HL-60 (cell line): ENCODE results near the genes NAA16 and CCDC122.

DNA sequence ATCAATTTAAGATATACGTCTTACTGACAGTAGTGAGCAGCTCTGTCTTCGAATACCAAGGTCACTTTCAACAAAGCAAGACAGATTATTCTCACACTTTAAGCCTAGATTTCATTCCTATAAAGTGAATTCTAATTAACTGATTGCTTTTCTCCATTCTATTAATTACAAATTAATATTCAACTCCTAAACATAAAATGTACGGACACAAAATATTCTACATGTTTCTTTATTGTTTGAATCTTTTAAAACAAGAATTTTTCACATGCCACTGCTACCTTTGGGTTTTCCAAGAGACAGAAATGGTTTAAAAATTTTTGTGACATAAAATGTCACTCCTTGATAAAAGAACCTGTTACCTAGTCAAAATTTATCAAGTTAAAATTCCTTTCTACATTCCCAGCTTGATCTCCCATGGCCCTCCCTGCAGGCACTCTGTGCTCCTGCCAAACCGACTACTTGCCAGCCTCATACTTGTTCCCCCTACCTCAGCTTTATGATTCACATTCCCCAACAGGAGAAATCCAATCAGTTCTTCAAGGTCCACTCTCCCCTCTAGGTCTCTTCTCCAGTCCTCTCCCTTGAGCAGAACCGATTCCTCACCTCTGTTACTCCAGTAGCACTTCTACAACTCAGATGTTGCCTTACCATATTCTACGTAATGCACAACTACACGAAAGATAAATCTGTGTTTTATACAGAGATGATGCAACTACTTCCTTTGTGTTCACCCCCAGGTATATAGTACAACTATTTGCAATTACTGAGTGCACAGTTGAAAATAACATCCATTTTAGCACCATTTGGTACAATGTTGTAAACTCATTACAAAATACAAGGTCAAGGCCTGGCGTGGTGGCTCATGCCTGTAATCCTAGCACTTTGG is 3.2 kb upstream of the WBP4 start:
- RRBS: no CpG with 5 or more reads among the region's 8 CpGs

- RRBS: 1% methylated on average over 25 of the region's 107 CpGs
Observed at GRCh38 chr13:41310823-41312191, at the start of gene NAA16. NAA16 (plus strand) TSS chr13:41311267.

DNA sequence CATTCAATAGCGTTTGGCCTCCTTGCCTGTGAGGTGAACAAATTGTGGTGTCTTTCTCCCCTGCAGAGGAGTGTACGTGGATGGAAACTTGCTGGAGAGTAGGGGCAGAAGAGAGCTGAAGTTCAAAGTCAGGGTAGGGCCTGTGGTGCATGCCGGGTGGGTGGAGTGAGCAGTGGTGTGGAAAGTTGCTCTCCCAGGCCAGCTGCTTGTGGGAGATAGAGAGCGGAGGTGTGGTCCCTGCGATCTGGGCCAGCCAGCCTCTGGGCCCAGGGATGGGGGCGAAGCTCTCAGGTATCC is 6.5 kb downstream of the RGCC start:
- RRBS: no CpG with 5 or more reads among the region's 6 CpGs

GRCh38 chr13:41464990-41465527 is 7.7 kb downstream of the RGCC start:
- RRBS: no CpG with 5 or more reads among the region's 7 CpGs

DNA sequence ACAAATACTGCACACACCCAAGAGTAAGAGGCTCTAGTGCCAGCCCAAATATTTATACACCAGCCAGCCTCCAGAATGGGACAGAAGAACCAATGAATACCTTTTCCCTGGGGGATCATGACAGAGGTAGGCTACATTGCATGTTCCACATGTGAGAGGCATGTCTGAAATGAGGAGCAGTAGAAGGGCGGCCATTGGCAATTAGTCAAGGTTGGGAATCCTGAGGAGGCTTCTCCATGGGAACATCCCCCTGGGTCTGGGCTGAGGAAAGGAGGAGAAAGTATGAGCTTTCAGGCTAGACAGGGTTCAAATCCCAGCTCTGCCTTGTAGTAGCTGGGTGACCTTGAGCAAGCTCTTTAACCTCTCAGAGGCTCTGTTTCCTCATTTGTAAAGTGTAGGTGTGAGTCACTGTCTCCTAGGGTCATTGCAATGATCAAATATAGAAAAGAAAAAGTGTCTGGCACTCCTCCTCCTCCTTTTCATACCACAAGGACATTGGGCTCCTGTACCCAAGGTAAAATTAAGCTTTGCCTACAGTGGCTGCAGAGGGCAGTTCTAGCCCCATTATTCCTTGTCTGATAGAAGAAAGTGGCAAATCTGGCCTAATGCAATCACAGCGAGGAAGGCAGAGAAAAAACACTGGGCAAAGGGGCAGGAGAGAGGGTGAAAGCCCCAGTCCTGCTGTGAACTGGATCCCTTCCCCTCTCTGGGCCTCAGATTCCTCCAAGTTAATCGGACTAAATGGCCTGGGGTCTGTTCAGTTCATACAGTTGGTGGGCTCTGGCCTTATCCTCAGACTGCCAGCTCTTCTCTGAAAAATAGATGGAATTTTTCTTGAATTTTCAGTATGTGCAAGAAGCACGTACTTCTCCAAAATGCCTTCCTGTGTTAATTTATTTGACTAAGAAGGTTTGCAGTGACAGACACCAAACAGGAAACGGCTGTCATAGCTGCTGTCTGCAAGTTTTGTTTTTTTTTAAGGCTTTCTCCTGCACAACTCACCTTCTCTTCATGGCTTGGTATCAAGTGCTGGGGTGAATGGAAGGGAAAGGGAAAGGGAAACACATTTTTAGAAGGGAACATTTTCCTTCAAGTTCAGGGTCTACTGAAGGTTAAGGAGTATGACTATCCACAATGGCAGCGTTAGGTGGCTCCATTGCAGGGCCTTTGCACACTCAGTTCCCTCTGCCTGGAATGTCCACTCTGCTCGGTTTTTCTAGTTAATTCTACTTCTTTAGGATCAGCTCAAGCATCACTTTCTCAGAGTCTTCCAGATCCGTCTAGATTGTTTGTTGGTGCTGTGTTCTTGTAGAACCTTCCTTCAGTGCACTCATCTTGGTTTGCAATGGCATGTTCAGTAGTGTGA is 35.3 kb downstream of the RGCC start:
- RRBS: no CpG with 5 or more reads among the region's 8 CpGs

DNA sequence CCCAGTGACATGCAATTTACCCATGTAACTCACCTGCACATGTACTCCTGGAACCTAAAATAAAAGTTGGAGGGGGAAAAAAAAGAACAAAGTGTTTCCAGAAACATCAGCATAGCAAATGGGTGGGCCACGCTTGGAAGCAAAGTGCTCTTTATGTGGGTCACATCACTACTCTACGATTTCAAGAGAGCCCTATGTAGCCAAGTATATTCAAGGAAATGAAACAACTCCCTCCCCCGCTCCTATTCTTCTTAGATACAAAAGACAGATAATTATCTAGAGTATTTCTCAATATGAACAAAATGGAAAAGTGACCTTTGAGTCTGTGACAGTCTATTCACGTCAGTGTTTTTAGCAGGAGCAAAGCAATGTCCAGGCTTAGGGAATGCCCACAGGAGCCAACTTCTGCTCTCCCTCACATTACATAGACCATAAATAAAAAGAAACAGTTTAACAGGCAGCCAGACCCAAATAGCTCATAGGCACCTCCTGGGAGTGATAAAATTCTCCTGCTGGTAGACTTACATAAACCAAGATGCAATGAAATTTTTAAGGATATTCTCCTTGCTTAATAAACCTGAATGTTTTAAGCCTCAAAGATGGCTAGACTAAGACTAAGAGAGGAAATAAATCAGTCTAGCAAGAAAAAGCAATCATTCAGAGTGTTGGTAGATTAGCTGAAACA is 182.7 kb downstream of the RGCC start:
- RRBS: no CpG with 5 or more reads among the region's 4 CpGs

DNA sequence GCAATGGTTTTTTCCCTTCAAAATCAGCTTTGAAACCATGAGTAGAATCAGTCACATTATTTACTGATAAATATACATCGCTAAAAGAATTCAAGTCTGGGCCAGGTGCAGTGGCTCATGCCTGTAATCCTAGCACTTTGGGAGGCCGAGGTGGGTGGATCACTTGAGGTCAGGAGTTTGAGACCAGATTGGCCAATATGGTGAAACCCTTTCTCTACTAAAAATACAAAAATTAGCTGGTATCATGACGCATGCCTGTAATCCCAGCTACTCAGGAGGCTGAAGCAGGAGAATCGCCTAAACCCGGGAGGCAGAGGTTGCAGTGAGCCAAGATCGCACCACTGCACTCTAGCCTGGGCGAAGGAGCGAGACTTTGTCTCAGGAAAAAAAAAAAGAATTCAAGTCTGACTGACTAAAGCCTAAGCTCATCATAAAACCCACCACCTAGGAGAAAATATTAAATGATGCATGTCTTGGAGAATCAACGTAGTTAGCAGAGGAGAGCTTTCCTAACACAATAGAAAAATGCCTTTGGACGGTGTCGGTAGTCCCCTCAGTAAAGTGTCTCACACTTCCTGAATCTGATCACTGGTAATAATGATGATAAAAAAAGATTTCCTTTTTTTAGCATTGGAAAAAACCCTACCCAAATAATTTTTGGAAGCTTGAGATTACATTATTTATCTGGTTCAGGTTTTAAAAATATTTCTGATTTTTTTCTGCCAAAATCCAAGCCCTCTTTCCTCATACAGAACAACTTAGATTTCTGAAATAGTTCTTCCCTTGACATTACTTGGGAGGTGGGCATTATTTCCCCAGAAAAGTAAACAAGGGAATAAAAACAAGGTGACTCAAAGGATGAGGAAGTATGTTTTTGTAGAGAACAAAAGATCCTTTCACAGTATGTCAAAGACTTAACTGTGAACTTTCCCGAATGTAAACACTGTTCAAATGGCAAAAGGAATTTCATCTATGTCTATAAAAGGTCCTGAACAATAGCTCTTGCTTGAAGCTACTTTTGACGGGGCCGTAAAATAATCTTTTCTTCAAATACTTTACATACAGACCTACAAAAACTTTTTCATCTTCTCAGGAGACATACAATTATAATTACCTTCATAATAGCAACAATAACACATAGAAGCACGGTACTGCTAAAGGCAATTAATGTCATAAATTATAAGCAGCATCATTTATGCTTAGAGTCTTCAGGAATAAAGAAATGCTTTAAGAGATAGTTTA is 190.7 kb downstream of the RGCC start:
- RRBS: no CpG with 5 or more reads among the region's 15 CpGs

DNA sequence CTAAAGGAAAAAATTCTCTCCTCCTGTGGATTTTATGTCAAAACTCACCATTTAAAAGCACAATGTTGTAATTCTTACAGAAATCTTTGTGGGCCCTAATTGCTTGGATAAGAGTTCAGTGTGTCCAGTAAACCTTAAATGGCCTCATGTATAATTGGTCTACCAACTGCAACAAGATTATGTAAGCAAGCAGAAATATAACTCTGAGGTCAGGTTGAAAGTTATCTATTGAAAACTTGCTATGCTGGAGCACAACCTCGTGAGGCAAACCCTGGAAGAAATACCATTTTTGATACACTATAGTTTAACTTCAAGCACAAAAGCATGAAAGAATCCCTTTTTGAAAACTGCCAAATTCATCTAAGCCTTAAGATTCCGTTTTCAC is 21.9 kb downstream of the VWA8 start:
- RRBS: no CpG with 5 or more reads among the region's 2 CpGs

- RRBS: 2% methylated on average over 61 of the region's 93 CpGs
Observed at GRCh38 chr13:42040785-42041527, 7.5 kb upstream of the DGKH start.

GRCh38 chr13:42063937-42064689 is 15.7 kb downstream of the DGKH start:
- RRBS: no CpG with 5 or more reads among the region's 9 CpGs

DNA sequence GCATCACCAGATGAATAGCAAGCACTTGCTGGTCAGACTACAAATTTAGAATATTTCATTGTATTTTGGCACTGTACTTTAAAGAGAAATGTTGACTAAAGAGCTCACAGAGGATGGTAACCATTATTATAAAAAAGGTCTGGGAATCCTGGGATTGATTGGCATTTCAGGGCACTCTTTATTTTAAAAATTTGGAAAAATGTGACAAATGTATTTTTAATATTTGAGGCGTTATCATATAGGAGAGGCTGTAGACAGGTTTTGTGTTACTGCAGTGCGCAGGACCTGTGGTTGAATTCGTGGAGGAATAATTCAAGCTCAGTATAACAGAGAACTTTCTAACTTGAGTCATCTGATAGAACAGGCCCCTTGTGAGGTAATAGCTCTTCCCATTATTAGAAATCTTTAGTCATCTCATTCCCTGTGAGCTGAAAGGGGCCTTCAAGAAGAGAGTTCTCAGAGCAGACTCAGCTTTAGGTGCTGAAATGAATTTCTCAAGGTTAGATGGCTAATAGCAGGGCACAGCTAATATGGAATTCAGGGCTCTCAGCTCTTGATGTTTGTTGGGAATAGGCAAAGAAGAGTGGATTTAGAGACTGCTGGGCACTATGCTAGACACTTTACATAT is 89.3 kb downstream of the DGKH start:
- RRBS: no CpG with 5 or more reads among the region's 3 CpGs

GRCh38 chr13:42294942-42295198 is 22.9 kb downstream of the AKAP11 start:
- RRBS: no CpG with 5 or more reads among the region's 1 CpG

DNA sequence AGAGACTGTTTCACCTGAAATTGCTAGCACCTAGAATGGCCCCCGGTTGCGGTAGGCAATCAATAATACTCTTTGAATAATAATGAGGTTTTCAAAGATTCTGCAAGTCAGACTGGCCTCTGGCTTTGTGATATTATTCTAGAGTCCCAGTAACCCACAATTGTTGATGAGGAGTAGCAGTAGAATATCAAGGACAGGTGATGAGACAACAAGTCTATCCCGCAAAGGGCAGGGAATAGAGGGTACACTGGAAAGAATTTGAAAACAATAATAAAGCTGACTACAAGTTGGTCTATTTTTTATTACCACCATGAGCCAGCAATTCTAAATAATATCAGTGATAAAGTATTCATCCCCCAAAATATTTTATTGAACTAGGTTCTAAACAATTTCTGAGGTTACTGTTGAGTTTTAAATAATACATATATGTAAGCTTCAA is 9.4 kb downstream of the FAM216B start:
- RRBS: no CpG with 5 or more reads among the region's 3 CpGs

DNA sequence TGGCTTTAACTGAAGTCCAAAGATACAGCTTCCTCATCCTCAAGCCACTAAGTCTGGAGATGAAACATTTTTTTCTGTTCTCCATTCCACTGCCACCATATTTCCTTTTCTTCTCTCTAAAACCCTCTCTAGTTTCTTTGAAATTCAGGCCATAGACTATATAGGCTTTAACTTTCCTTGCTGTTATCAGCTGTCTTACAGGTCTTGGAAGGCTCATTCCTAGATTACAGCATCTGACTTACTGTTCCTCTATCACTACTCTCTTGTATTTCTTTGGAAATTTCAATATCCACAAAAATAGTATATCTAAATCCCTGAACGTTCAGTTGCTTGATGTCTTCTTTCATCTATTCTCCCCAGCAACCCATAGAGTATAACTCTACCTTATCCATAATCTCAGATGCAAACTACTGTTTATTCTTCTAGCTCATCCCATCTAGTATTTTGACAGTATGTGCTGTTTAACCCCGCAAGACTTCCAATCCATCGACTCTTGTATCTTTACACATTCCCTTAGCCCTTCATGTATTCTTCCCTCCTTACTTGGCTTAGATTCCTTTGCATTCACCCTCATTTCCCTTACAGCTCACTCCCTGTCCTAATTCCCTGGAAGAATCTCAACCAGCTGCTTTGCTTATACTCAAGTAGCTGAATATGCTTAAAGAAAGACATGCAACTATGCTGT is 7.7 kb downstream of the CCDC122 start:
- RRBS: no CpG with 5 or more reads among the region's 3 CpGs

- RRBS: 4% methylated on average over 39 of the region's 98 CpGs
Observed at GRCh38 chr13:43879314-43880258, at the start of gene CCDC122. CCDC122 (minus strand) TSS chr13:43879740.

- RRBS: no CpG with 5 or more reads among the region's 17 CpGs
Observed at GRCh38 chr13:44052302-44053382, 108.4 kb downstream of the SMIM2 start.

DNA sequence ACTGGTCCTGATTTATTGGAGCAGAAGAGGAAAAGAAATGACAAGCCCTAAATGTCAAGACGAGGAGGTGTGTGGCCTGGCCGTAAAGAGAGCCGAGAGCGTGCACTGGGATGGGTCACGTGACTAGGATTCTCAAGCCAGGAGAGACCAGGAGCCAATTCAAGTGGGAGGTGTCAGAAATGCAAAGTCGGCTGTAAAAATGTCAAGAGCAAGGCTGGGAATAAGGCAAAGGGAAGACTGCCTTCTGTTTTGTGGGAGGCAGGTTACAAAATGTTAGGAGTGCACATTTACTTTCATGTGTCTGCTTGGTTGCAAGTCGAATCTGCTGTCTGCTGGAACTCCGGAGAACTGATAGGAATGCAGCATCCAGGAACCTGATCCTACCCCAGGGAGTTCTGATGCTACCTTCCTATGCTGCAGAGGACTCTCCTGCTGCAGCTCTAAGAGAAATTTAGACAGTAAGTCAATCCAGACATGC is 5.0 kb downstream of the SMIM2 start:
- RRBS: no CpG with 5 or more reads among the region's 8 CpGs

DNA sequence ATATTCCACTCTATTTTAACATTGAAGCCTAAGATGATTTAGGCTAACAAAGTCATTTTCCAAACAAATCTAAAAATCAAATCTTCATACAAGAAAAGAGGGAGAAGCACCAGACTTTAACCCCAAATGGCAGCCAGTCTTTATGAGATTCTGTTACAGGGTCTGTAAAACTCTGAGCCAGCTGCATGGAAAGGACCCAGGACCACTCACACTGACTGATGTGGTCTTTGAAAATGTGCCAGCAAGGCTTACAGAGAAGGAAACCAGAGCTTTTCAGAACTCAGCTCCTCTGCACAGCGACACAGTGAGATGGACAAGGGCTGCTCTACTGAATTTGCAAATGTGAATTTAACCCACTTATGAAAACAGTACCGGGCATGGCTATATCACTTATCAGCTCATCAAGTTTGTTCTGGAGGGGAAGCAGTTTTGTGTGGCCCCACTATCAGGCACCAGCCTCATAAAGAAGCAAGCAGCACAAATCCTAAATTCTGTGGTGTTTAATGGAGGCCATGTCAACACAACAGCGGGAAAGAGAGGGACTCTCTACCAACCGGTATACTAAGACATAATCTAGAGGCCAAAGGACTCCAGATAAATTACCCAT is 98.8 kb upstream of the SERP2 start:
- RRBS: no CpG with 5 or more reads among the region's 4 CpGs

DNA sequence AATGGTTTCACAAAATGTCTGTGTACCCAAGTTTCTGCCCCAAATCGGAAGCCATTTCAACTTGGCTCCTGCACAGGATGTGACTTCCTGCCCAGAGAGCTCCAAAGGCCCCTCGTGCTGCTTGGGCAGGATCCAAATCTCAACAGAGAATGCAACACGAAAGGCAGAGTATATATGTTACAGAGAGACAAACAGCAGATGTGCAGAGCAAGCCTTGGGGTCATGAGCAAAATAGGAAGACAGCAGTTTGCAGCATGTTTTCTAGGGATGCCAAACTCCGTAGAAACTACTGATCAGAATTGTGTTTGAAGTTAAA is 95.4 kb upstream of the SERP2 start:
- RRBS: no CpG with 5 or more reads among the region's 4 CpGs

GRCh38 chr13:44322852-44323459 is 50.7 kb upstream of the SERP2 start:
- RRBS: no CpG with 5 or more reads among the region's 5 CpGs